Ascending aorta (tissue), 1 donor: ENCODE data around the gene SPATA2L.

DNA sequence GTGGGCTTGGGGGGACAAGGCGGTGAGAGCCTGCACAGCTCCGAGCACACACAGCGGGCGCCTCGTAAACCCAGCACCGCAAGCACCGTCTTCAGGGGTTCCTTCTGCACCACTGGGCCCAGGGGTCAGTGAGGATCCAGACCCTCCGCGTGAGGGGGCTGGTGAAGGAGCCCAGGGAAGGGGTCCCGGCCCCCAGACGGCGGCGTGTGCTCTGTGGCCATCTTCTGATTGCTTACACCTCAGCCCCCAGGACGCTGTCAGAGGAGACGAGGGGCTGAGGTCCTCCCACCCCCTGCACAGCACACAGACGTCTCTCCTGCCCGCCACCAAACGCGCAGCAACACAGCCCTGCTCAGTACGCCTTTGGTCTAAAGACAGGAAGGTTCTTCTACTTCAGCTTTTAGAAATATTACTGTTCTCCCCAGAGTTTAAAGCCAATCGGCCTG lies 2.8 kb downstream of the CBFA2T3 start:
- PRO-cap, result no peak

DNA sequence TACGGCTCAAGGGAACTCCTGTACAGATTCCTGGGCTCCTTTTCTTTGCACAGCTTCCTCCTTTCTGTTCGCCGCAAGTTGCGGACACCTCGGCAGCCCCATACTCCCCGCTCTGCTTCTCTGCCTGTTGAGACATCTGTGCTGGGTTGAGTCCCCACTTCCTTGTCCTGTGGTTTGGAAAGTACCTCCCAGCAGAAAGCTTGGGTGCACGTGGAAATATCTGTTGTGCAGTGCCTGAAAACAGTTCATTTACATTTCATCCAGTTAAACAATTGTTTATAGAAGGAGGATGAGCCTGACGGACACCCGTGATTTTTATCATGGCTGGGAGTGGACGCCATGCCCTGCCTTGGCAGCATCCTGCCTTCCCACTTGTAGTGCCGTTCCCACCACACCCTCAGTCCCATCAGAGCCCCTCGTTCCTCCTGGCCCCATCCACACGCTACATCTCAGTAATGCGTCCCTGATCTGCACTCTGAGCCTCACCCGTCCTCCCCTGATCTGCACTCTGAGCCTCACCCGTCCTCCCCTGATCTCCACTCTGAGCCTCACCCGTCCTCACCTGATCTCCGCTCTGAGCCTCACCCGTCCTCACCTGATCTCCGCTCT lies 55.1 kb upstream of the CBFA2T3 start:
- PRO-cap, result no peak

- PRO-cap, result no peak
These were observed 1.8 kb downstream of the ACSF3 start for GRCh38 chr16:89095248-89096030.

DNA sequence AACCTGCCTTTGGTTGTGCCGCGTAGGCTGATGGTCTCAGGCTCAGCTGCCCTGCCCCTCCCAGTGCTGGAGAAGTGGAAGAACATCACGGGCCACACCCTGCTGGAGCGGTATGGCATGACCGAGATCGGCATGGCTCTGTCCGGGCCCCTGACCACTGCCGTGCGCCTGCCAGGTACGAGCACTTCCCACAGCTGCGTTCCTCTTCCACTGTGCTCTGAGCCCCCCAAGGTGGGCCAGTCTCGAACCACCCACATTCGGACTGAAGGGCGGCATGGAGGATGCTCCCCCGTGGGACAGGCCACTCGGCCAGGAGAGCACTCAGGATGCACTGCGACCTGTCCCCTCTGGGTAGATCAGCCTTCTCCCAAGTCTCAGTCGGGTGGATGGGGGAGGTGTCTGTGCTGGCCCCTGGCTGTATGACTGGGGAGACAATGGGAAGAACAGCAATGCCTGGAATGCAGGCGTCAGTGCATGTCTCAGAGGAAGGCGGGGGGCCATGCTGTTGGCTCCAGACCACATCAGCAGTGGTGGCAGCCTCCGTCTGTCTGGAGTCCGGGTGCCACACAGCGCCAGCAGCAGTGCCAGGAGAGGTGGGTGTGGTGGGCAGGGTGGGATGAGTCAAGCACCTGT lies 20.8 kb downstream of the ACSF3 start:
- PRO-cap, result no peak

DNA sequence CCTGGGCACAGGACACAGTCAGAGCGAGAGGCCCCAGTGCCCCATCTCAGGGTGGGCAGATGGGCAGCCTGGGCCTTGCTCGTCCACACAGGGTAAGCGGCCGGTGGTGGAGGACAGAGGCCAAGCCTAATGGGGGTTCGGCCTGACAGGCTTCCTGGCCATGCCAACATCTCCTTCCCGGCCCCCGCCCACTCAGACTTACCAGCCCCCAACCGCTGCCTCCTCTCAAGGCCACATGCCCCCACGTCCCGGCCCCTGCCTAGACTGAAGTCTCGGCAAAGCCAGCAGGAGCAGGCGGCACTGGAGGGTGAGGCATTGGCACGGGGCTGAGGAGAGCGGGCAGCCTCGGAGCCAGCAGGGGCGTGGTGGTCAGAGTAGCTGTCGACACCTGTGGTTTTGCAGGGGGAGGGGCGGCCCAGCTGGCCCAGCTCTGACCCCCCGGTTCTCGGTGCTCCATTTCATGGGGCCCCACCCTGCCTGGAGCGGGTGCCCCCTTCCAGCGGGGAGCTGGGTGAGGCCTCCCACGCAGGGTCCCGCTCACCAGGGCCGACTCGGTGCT lies 4.5 kb downstream of the CDH15 start:
- PRO-cap, result no peak

GRCh38 chr16:89201344-89202047 lies 1.2 kb upstream of the SLC22A31 start:
- PRO-cap, result no peak

DNA sequence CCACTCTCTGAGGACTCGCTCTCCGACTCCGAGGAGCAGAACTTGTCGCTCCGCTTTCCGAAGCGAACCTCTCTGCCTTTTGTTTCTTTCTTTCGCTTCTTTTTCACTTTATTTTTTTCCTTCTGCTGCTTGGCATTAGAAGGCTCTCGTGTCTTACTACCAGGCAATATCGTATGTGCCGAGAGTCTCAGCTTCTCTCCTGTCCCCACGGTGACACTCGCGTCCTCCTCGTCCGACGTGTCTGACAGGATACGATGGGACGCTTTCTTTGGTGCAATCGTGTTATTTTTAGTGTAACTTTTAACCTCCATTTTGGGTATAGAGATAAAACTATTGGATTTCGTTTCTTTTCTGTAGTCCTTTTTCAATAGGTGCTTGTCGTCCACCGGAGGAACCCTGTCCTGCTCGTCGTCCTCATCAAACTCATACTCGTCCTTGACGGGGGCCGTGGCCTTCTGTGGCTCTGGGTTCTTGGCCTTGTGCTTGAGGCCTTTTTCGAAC lies 67.6 kb downstream of the ZNF778 start:
- PRO-cap, result no peak

DNA sequence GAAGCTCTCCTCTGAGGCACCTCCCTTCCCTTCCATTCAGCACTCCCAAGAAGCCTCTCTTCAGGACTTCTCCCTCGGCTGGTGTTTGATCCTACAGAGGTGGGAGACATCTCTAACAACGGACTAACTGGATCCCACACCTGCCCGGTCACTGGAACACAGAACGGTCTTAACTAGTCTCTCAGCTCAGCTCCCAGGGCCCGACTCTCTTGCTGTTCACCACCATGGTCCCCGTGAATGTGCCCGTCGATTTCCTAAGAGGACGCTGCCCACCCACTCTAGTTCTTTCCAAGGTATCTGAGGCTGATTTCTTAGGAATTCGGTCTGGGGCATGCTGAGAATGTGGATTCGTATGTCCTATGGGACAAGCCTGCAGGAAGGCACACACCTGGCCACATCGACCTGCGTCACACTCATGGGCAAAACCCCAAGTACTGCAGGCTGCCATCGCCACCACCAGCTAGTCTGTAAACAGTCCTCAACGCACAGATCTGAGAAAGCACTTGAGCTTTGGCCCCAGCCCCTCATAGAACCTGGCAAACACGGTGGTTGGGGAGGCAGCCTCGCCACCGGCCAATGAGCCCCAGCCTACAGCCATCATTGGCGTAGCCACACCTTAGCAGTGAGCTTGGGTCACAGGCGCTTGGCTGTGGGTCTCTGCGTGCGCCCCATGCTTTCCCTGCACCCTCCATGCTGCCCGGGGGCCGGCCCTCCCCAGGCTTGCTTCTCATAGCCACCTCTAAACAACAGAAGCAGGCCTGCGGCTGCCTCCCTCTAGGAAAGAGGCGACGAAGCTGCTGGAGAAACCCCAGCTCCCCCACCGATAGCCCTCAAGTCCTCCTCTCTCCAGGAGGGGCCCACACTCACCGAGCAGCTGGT lies 74.9 kb downstream of the ZNF778 start:
- PRO-cap, result no peak

DNA sequence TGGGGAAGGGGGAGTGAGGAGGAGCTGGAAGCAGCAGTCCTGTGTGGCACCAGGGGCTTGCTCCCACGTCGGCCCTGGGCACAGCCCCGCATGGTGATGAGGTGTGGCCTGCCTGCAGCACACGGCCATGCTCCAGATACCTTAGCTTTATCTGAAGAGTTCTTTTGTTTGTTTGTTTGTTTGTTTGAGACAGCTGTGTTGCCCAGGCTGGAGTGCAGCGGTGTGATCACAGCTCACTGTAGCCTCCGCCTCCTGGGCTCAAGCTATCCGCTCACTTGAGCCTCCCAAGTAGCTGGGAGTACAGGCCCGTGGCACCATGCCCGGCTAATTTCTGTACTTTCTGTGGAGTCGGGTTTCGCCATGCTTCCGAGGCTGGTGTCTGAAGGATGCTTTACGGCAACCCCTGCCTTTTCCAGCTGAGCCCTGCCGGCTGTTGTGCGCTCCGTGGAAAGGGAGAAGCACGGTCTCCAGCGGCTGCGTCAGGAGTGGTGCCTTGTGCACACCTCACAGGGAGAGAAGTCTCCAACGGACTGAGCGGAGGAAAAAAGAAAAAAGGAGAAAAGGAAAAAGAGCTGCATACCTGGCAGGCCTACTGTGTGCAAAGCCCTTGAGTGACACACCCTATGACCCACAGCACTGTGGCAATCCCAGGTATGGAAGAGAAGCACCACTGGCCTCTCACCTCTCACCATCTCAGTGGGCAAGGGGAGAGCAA lies 105.3 kb downstream of the ZNF778 start:
- PRO-cap, result no peak

- PRO-cap, result no peak
These were observed 98.3 kb downstream of the ANKRD11 start for GRCh38 chr16:89391767-89392826.

DNA sequence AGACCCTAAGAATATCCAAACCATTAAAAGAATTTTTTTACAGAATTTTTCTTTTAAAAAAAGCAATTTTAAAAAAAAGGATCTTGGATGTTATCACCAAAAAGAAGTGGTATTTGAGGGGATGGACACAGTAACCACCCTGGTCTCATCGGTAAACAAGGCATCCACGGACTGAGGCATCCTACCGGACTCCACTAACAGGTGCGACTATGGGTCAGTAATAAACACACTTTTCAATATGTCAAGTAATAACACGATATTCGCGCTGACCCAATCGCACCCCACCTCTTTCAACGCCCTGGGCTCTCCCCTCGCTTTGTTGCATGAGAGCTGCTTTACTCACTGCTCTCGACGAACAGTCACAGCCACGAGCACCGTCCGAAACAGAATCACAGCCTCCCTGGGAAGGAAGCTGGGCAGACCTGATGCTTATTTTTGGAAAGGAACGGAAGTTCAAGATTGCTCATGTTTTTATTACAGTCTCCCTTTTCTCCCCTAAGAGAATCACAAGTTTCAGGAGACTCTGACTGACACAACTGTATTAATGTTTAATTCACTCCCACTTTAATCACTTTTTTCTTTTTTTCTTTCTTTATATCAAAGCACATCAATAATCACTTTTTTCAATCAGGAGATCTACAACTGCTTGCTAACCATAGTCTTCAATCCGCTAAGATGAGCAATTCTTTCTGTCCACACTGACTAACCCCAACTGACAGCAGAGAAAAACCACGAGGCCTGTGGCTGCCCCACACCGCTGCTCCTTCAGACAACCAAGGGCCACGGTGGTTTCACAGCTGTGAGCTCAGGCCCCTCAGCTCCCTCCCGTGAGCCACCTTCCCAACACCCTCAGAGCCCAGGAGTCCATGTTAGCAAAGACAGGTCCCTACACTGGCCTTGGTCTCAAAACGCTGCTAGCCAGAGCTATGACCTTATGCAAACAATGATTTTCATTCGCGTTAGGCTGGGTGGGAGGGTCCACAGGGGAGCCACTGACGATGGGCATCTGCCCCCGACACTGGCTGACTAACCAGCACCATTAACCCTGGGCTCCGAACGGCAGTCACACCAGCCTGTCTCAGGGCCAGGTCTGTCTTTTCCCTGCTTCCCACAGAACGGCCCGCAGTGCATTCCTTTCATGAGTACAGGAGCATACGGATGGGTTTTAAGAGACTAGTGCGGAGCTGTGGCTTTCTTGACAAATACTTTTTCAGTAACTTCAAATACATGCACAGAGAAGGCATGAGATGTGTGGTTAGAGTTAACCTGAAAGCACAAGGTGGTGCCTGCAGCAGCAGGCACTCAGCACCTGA lies 67.6 kb downstream of the ANKRD11 start:
- PRO-cap, result no peak

GRCh38 chr16:89452210-89452645 lies 38.1 kb downstream of the ANKRD11 start:
- PRO-cap, result no peak

- PRO-cap, result no peak
These were observed 18.0 kb downstream of the ANKRD11 start for GRCh38 chr16:89472226-89472973.

GRCh38 chr16:89474405-89475160 lies 15.8 kb downstream of the ANKRD11 start:
- PRO-cap, result no peak

GRCh38 chr16:89479423-89479701 lies 11.0 kb downstream of the ANKRD11 start:
- PRO-cap, result no peak

DNA sequence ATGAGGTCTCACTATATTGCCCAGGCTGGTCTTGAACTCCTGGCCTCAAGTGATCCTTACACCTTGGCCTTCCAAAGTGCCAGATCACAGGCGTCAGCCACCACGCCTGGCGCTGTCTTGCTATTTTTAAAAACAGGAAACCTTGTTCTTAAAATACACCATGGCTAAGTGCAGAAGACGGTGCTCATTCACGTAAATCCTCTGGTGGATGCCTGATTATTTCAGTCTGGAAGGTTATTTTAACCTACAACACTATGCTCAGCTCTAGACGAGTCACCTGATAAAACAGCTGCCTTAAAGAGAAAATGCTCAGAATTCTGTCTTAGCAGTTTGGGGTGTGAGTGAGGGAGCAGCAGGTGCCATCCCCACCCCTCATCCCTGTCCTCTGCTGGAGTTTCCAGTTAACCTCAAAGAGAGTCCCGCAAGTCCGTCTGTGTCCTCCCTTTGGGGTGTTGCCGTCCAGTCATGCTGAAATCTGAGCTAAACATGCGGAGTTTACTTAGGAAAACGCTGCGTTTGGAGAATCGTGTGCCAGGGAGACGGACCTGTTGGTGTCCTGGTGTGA lies 17.0 kb downstream of the SPG7 start:
- PRO-cap, result no peak

- PRO-cap, result no peak
These were observed 22.4 kb downstream of the SPG7 start for GRCh38 chr16:89530512-89530993.

GRCh38 chr16:89534539-89534954 lies 25.9 kb upstream of the RPL13 start:
- PRO-cap, result no peak

- PRO-cap, result no peak
These were observed 19.7 kb upstream of the RPL13 start for GRCh38 chr16:89540747-89541217.

DNA sequence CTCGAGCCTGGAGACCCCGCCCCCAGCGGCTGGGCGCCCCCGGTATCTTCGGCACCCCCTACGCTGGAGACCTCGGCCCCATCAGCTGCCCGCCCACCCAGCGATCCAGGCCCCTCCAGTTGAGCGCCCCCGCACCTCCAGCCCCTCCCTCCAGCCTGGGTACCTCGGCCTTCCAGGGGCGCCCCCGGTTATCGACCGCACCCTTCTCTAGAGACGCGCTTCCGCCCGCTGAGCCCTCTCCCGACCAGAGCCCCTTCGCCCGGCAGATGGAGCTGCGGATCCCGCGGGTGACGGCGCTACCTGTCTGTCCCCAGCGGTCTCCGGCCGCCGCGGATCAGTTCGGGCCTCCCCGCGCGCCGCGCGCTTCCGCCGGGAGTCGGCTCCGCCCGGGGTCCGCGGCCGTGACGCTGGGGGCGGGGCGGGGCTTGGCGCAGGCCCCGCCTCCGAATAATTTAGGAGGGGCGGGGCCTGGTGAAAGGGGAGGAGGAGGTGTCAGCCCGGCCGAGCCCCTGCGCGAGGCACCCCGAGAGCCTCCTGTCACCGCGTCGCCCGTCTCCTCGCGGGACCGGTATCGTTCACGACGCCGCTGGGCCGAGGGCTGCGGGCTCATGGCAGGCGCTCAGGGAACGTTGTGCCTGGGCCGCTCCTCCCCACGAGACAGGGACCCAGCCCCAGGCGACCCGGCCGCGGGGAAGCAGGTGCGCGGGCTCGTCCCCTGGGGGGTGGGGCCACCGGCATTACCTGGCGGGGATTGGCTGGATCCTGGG lies at the start of gene SPATA2L:
Gene SPATA2L, minus strand, starts transcription at position 378 of the 767 bp plus-strand sequence.
- PRO-cap, result unidirectional peak, minus-strand start at position 368 of the sequence